Transverse colon (tissue), 4 donors: ENCODE results near the gene ZSCAN25.

DNA sequence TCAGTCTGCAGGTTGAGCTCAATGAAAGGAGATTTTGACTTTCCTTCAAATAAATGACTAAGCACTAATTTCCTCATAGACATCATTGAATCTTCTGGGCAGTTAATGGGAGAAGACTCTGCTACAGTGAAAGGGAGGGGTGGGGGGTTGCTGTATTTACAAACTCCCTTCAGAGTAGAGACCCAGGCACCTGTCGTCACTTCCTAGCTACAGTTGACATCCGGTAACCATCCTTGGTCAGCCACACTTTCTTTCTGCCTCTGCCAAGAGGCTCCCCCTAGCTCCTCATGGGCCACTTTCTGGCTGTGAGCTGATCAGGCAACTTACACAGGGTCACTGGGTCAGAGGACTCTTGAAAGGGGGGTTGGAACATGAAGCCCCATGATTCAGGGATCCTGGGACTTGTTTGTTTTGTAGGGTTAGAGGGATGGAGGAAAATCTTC lies 1.3 kb downstream of the TECPR1 start:
- PRO-cap = unidirectional peak, plus-strand start at position 212 of the sequence; unidirectional peak, plus-strand start at position 295 of the sequence
- RAMPAGE, long total RNA, 4 experiments = no peak in any of the 4 experiments

- PRO-cap = no peak
- RAMPAGE, long total RNA, 4 experiments = start-site peak on the plus strand in 1 of 4 experiments, at chr7:98293407-98293426 at its widest, 6 reads per replicate
Measured at GRCh38 chr7:98292715-98294093, 11.7 kb downstream of the BRI3 start.

DNA sequence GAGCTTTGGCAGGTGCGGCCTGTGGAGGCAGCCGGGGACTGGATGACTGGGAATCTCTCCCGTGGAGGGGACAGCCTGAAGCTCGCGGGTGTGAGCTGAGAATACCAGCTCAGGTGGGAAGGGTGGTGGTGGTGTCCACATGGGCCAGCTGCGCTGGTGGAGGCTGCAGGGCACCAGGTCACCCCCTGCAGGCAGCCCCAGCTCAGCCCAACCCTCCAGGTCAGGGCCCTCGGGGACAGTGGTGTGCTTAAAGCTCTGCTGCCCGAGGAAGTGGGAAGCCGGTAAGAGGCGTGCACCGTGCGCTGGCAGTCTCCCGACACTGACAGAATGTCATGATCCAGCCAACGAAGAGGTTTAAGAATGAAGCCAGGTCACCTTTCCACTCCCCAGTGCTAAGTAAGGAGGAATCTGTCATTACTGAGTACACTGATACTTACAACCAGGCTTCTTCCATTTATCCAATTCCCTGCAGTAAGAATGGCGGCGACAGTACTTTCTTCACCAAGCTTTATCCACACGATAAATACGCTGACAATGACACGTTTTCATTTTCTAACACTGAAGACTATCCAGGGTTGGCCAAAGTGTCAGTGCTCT lies 20.3 kb downstream of the BRI3 start:
- PRO-cap = no peak
- RAMPAGE, long total RNA, 4 experiments = no peak in any of the 4 experiments

DNA sequence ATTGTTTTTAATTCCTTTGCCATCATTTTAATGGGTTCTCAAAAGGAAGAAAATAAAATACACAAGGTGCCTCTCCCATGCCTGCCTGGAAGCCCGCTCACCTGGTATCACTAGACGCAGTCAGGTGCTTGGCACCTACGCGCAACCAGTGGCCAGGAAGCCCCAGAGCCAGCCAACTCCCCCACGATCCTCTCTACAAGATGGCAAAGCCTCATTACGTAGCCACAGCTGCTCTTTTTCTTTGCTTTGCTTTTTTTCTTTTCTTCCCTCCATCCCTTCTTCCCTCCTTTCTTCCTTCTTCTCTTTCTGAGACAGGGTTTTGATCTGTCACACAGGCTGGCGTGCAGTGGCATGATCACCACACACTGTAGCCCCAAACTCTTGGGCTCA lies 34.3 kb downstream of the BAIAP2L1 start:
- PRO-cap = no peak
- RAMPAGE, long total RNA, 4 experiments = no peak in any of the 4 experiments

- PRO-cap = no peak
- RAMPAGE, long total RNA, 4 experiments = no peak in any of the 4 experiments
Measured at GRCh38 chr7:98470509-98471107, 69.7 kb upstream of the BAIAP2L1 start.

DNA sequence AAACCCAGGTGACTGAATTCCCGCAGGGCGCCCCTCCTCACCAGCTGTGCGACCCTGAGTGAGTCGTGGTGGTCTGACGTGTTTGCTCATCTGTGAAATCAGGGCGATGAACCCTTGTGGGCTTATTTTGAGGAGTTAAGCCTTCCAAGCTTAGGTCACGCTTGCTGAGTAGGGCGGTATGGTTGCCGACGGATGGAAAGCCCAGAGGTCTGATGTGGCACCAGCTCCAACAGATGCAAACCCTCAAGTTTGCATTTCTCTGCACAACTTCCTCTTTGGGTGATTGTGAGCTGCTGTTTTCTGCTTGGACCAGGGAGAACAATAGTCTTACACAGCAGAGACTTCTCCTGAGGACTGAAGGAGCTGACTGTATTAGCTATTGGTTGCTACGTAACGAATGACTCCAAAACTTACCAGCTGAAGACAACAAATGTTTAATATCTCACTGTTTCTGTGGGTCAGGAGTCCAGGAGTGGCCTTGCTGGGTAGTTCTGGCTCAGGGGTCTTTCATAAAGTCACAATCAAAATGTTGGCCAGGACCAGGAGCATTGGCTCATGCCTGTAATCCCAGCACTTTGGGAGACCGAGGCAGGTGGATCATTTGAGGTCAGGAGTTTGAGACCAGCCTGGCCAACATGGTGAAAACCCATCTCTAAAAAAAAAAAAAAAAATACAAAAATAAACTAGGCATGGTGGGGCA lies 25.1 kb downstream of the NPTX2 start:
- PRO-cap = no peak
- RAMPAGE, long total RNA, 4 experiments = no peak in any of the 4 experiments

- PRO-cap = no peak
- RAMPAGE, long total RNA, 4 experiments = no peak in any of the 4 experiments
Measured at GRCh38 chr7:98801793-98802758, 67.7 kb downstream of the TMEM130 start.

DNA sequence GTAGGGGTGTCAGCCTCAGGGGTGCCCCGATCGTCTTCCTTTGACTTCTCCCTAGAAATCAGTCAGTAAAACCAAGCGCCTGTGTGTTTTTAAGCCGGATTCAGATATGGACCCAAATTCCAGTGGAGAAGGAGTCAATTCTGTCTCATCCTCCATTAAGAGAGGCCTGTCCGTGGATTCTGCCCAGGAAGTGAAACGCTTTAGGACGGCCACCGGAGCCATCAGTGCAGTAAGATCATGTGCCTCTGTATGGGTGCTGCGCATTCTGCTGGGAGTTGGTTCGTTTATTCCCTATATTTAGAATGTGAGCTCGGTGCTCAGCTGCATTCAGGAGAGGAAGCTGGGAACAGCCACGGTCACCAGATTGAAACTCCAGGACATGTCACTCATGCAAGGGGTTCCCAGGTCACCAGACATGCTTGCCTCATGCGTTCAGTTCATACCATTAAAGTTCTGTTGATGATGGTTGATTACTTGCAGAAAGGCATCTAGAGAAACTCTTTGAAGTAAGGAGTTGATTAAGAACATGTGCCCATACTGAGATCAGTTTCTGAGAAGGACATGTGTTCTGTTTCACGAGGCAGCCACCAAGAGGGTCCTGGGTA lies 78.1 kb downstream of the TRRAP start:
- PRO-cap = no peak
- RAMPAGE, long total RNA, 4 experiments = no peak in any of the 4 experiments

DNA sequence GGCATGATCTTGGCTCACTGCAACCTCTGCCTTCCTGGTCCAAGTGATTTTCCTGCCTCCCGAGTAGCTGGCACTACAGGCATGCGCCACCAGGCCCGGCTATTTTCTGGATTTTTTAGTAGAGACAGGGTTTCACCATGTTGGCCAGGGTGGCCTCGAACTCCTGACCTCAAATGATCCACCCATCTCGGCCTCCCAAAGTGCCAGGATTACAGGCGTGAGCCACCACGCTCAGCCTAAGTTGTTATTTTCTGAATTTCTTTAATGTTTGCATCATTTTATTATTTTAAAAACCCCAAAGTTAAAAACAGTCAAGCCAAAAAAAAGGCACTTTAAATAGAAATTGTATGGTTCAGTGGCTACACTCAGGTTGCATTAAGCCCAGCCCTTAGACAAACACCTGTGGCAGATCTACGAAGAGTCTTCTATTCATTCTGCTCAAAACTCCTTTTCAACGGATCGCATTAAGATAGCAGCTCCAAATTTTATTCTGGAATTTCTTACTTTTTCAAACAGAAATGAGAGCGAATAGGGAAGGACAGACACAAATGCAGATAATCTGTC lies 101.5 kb downstream of the SMURF1 start:
- PRO-cap = no peak
- RAMPAGE, long total RNA, 4 experiments = no peak in any of the 4 experiments

DNA sequence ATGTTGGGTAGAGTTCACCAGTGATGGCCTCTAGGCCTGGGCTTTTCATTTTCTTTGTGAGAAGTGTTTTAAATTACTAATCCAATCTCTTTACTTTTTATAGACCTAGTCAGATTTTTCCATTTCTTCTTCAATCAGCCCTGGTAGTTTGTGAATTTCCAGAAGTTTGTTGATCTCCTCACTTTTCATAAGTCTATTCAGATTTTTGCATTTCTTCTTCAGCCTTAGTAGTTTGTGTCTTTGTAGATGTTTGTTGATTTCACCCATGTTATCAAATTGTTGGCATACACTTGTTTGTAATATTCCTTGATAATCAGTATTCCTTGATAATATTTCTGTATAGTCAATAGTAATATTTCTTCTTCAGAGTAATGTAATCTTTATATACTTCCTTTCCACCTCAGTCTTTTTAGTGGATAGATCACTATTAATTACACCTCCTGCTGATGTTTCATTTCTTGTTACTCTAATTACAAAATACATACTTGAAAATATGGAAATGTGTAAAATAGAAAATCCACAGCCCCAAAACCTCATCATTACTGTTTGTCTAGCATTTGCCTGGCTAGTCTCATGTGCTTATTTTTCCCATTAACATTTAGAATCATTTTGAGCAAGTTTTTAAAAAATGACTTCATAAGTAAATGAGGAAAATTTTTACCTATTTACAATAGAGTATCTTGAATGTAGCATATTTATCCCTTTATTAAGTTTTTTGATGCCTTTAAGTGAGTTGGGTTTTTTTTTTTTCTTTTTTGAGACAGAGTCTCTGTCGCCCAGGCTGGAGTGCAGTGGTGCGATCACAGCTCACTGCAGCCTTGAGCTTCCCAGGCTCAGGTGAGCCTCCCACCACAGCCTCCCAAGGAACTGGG lies 79.3 kb downstream of the SMURF1 start:
- PRO-cap = no peak
- RAMPAGE, long total RNA, 4 experiments = start-site peak on the minus strand in 1 of 4 experiments, centred at positions 271 to 394 of the sequence, 5 to 6 reads per replicate

GRCh38 chr7:99099388-99100095 lies 44.4 kb downstream of the SMURF1 start:
- PRO-cap = no peak
- RAMPAGE, long total RNA, 4 experiments = no peak in any of the 4 experiments

DNA sequence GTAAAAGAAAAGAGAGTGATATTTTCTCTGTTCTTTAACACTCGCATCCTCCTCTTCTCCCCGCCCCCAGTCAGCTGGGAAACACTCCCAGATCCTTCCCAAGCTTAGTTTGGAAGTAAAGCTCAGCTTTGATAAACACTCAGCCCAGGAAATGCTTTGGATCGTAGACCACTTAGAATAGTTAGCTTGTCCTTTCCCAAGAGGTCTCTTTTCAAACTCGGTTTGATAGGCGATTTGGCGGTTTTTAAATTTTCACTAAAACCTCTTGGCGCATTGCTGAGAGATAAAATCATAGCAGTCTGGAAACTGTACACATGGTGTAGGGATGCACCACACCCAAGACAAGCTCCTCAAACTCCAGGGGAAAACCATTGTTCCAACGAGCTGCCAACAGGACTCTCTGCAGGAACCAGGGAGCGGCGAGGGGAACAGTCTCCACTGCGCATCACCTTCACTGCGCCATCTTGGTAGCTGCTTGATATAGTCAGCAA lies 22.4 kb downstream of the SMURF1 start:
- PRO-cap = no peak
- RAMPAGE, long total RNA, 4 experiments = start-site peak on the minus strand in 1 of 4 experiments, centred at position 204 of the sequence, 6 reads per replicate

GRCh38 chr7:99124279-99124558 lies 19.7 kb downstream of the SMURF1 start:
- PRO-cap = no peak
- RAMPAGE, long total RNA, 4 experiments = no peak in any of the 4 experiments

DNA sequence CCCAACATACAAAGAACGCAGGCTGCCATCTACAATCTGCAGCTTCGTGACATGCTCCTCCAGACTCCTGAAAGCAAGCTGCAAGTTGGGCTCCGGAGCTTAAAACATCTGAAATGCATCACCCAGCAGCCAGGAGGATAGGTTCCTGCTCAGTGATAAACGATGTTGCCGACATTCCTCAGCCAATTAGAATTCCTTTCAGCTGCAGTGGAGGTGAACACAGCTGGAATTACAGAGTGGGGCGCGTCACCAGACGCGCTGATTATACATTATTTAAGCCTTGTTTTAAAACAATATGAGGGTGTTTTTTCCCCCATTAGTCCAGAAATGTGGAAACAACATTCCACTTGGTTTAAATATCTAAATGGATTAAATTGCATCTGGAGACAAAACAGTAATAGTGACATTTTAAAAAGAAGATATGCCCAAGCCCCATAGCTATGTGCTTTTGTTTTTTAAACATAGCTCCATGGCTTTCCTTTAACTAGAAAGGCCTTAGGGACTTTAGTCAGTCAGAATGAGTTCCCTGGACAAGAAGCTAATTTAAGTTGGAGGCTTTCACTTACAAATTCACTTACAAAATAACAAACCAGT lies 6.3 kb downstream of the SMURF1 start:
- PRO-cap = no peak
- RAMPAGE, long total RNA, 4 experiments = start-site peak on the minus strand in 2 of 4 experiments, centred at positions 156 to 198 of the sequence, 12 to 17 reads per replicate

- PRO-cap = no peak
- RAMPAGE, long total RNA, 4 experiments = no peak in any of the 4 experiments
Measured at GRCh38 chr7:99241632-99241976, 33.7 kb upstream of the KPNA7 start.

DNA sequence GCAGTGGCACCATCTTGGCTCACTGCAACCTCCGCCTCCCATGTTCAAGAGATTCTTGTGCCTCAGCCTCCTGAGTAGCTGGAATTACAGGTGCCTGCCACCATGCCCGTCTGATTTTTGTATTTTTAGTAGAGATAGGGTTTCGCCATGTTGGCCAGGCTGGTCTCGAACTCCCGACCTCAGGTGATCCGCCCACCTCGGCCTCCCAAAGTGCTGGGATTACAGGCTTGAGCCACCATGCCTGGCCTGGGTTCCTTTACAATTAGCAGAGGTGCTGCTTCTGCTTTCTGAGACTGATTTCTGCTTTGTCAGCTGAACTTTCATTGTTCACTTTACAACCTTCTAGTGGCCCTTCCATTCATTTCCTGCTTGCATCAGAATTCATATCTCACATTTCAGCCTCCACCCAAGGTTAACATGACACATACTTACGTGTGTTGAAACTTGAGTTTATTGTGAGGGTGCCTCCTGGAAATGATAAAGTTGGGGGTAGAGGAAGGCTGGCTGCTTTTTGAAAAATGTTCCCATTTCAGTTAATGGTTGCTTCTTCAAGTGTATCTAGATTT lies 4.8 kb downstream of the ARPC1A start:
- PRO-cap = bidirectional peak, plus-strand start at position 480 of the sequence, minus-strand start at position 295 of the sequence
- RAMPAGE, long total RNA, 4 experiments = no peak in any of the 4 experiments

DNA sequence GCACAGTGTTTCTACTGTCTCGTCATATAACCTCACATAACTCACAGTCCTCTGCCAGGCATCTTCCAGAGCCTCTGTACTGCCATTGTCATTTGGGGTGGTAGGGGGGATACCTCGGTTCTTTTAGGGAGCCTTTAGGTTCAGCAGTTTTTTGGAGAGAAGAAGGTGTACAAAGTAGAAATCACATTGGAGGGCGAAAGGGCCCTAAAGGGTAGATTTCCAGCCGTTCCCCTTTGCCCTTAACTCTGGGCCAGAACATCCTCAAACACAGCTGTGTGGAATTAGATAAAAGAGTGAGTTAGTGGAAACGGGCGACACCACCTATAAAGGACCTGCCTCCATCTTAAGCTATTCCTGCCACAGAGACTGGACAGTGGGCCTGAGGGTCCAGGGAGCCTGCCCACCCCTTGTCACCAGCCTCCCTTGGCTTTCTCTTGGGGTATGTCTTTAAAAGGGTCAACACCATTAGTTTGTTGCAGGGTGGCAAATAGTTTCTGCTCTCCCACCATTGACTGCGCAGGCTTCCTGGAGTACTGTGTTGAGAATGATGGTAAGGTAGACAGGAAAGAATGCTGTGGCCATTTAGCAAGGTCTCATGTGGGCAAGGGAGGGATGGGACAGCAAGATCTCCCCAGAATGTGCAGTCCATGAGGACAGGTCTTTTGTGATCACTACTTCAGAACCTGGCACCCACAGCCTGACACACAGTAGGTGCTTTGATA lies 22.7 kb upstream of the ARPC1B start:
- PRO-cap = no peak
- RAMPAGE, long total RNA, 4 experiments = no peak in any of the 4 experiments

DNA sequence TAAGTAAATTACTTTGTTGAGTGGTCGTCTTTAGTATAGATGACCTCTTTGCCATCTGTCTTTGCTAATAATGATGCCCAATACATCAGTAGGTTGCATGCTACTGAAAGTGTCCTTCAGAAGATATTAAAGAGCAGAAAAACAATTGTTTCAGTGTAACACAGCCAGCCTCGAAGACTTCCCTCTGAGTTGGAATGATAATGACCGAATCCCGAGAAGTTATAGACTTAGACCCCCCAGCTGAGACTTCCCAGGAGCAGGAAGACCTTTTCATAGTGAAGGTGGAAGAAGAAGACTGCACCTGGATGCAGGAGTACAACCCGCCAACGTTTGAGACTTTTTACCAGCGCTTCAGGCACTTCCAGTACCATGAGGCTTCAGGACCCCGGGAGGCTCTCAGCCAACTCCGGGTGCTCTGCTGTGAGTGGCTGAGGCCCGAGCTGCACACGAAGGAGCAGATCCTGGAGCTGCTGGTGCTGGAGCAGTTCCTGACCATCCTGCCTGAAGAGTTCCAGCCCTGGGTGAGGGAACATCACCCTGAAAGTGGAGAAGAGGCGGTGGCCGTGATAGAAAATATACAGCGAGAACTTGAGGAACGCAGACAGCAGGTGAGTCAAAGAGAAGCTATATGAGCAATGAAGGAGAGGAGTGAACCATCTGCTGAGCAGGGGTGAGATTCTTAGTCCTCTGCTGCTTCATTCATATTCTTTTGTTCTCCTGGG lies 1.6 kb downstream of the ZKSCAN5 start:
- PRO-cap = no peak
- RAMPAGE, long total RNA, 4 experiments = start-site peak on the plus strand in 1 of 4 experiments, centred at position 219 of the sequence, 6 reads per replicate

DNA sequence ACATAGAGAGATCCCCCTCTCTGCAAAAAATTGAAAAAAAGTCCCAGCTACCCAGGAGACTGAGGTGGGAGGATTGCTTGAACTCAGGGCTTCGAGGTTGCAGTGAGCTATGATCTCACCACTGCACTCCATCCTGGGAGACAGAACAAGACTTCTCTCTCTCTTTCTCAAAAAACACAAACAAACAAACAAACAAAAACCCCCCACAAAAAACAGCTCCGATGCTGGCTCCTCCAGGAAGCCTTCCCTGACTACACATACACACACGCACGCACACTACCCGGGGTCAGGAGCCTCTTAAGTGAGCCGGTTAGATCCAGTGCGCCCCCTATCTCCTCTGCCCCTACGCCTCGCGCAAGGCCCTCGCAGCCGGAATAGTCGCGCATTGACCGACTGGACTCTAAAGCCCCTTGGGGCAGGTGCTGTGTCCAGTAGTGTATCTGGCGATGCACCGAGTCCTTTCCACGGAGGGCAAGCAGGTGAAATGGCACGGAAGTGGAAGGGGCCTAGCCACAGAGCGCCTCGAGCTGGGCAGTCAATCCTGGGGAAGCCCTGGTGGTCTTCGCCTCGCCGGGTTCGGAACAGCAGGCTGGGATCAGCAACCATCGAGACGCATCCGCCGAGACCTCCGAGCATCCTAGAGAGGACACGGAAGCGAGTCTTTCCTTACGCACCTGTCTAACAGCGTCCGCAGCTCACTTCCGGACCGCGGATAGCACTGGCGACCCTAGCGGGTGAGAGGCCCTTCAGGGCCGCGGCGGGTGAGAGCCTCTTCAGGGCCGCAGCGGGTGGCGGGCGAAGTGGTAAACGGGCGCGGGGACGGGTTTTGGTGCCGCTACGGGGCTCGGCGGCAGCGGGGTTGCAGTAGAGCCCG lies at the start of gene ZSCAN25:
ZSCAN25 (plus strand) TSS at position 691 of the 874 bp plus-strand sequence.
- PRO-cap = bidirectional peak, plus-strand start at position 749 of the sequence, minus-strand start at position 578 of the sequence
- RAMPAGE, long total RNA, 4 experiments = start-site peak on the plus strand in 3 of 4 experiments, centred at positions 696 to 706 of the sequence, 21 to 171 reads per replicate

DNA sequence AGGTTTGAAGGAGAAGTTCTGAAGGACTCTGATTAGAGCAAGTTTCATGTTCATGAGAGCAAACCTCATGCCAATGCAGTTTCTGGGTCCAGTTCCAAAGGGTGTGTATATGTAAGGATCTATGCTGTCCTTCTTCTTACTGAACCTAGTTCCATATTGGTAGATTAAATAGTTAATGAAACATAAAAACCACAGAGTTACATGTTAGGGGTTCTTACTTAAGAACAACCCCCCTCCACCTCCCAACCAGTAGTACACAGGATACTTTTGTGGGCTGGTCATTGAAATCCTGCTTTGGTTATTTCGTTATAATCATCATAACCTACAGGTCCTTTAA lies 29.7 kb downstream of the CYP3A5 start:
- PRO-cap = no peak
- RAMPAGE, long total RNA, 4 experiments = start-site peak on the minus strand in 1 of 4 experiments, centred at position 73 of the sequence, 221 reads per replicate